ENCODE measurements around a stretch of chr12.

- RRBS = no CpG with 5 or more reads among the region's 9 CpGs
These were observed 39.6 kb upstream of the SFSWAP start for GRCh38 chr12:131671292-131671720.

DNA sequence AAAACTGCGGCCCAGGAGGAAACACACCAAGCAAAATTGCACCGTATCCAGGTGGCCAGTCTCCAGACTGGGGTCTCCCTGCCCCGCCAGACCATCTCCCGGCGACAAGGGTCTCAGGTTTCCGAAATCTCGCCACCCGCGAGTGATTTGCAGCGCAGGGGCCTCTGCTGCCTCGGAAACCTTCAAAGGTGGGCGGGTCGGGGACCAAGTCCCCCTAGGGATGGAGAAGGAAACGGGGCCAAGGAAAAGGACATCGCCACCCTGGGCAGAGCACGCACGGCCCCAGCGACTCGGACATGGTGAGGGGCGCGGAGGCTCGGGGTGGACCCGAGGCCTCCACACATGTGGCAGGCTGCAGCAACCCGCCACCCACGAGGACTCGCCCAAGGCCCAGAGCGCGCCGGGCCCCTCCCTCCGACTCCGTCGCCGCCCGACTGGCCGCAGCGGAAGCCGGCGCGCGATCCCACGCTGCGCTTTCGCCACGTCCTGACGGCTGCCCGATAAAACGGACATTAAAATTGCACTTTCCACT, 418 bp upstream of the SFSWAP start:
- RRBS = 1% methylated on average over 9 of the region's 47 CpGs

DNA sequence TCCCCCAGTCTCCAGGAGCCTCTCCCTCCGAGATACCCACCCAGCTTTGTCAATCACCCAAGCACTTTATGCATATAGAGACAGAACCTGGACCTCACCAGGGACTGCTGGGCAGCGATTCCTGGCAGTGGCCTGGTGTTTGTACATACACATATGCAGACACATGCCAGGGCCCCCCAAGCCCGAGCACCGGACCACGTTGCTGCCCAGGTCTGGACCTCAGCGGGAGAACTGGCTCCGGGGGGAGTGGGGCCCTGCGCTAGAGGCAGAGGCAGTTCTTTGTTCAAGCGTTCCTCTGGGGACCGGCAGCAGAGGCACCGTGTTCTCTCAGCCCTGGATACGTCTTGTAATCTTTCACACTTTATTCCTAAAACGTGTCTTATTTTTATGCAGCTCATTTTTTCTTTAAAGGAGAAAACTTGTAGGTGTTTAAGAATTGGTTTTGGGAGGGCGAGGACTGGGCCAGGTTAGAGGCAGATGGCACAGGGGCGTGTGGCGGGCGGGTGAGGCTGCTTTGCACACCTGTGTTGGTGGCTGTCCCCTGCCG, 7.2 kb upstream of the PUS1 start:
- RRBS = 86% methylated on average over 7 of the region's 18 CpGs

- RRBS = no CpG with 5 or more reads among the region's 29 CpGs
These were observed 67.5 kb downstream of the EP400 start for GRCh38 chr12:132017017-132017838.

DNA sequence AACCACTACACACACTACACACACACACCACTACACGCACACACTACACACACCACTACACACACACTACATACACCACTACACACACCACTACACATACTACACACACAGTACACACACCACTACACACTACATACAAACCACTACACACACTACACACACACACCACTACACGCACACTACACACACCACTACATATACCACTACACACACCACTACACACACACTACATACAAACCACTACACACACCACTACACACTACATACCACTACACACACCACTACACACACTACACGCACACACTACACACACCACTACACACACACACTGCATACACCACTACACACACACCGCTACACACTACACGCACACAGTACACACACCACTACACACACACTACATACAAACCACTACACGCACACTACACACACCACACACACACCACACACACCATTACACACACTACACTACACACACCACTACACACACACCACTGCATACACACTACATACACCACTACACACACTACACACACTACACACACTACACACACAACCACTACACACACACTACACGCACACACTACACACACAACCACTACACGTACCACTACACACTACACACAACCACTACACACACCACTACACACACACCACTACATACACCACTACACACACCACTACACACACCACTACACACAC, 11.8 kb downstream of the NOC4L start:
- RRBS = no CpG with 5 or more reads among the region's 8 CpGs

- RRBS = no CpG with 5 or more reads among the region's 5 CpGs
These were observed 67.5 kb upstream of the FBRSL1 start for GRCh38 chr12:132422426-132422800.

- RRBS = no CpG with 5 or more reads among the region's 19 CpGs
These were observed 44.1 kb upstream of the FBRSL1 start for GRCh38 chr12:132445914-132446190.

DNA sequence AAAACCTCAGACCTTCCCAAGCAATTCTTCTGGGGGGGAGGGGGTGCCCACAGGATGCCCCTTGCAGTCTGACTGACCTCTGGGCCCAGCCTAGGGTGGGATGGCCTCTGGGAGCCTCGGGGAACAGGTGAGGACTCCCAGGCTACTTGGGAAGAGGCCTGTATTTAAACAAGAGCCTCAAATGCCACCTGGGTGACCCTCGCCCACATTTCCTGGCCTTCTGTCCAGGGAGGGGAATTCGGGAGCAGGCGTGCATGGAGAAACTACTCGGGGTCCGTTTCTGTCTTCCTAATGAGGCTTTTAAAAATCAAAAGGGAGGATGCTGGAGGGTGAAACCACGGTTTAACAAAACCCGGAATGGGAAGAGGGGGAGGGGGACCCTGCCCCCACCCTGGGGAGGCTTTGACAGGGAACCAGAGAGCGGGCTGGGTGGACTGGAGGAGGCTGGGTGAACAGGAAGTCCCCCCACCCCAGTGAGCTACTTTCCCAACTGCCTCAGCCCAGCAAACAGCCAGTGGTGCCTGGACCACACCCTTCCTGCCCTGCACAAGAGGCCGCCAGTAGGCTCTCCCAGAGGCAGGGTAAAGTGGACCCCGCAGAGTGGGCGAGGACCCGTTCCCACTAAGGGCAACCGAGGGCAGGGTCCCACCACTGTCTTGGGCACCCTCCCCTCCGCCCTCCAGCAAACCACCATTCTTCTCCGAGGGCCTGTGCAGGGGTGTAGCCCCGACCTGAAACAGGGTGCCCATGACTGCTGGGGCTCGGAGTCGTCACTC, 1.5 kb upstream of the FBRSL1 start:
- RRBS = no CpG with 5 or more reads among the region's 19 CpGs

DNA sequence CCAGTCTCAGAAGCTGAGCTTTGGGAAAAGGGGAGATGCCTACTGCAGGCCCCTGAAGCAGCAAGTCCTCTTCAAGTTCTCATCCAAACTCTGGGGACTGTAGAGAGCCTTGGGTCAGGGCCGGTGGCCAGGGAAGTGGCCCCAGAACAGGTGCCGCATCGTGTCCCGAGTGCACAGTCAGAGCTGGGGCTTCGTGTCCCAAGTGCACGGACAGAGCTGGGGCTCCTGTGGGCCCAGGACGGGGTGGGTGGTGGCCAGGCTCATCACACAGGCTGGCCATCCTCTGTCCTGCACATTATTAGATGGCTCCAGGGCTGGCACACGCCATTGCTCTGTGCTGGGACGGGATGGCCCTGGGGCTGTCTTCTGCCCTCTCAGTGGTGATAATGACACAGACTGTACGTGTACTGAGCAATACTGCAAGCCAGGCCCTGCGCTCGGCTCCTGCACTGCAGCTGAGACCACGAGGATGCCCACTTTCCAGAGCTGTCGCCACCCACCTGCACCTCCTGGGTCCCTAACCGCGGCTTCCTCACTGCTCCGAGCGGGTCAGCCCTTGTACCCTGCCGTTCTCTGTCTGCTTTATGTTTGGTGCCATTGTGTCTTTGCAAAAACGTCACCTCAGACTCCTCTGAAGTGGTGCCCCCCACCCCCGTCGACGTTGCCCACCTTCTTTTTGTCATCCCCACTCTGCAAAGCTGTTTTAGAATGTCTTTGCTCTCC, 1.9 kb downstream of the FBRSL1 start:
- RRBS = no CpG with 5 or more reads among the region's 23 CpGs

- RRBS = no CpG with 5 or more reads among the region's 13 CpGs
These were observed 3.9 kb downstream of the FBRSL1 start for GRCh38 chr12:132493718-132494319.

- RRBS = 19% methylated on average over 1 of the region's 20 CpGs
These were observed 12.4 kb downstream of the FBRSL1 start for GRCh38 chr12:132502301-132502862.

GRCh38 chr12:132516799-132517982, 27.2 kb downstream of the FBRSL1 start:
- RRBS = 64% methylated on average over 3 of the region's 31 CpGs

DNA sequence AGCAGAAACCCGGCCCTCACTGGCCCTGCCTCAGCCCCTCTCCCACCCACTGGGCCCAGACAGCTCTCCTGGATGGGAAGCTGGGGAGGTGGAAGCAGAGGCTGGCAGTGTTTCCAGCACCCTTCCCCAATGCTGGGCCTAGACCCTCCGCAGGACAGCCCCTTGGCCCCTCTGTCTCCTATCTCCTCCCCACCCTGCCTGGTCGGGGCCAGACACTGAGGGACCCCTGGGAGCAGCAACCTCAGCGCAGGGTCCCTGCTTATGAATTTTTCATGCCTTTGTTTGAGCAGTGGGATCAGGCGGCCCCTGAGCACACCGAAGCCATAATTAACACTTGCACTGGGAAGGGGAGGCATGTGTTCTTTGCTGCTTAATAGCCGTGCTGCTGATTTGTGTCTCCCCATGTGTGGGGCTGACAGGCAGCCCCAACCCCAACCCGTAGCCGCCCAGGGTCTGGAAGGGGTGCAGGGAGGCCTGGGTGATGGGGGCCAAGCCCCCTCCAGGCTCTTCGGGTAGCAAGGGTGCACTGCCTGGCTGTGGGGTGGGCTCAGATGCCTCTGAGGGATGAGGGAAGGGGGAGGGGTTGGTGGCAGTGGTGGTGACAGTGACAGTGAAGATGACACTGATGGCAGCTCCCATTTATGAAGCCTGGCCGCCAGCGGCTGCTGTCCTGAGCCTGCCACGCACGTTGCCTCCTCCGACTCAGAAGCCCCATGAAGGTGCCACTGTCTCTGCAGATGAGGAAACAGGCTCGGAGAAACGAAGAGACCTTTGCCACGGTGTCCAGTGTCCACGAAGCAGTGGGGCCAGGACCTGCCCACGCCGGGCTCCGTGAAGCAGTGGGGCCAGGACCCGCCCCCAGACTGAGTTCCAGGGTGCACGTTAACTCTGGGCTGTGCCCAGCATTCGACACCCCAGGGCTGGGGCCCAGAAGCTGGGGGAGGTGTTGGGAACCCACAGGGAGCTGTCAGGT, 52.9 kb downstream of the FBRSL1 start:
- RRBS = no CpG with 5 or more reads among the region's 25 CpGs

DNA sequence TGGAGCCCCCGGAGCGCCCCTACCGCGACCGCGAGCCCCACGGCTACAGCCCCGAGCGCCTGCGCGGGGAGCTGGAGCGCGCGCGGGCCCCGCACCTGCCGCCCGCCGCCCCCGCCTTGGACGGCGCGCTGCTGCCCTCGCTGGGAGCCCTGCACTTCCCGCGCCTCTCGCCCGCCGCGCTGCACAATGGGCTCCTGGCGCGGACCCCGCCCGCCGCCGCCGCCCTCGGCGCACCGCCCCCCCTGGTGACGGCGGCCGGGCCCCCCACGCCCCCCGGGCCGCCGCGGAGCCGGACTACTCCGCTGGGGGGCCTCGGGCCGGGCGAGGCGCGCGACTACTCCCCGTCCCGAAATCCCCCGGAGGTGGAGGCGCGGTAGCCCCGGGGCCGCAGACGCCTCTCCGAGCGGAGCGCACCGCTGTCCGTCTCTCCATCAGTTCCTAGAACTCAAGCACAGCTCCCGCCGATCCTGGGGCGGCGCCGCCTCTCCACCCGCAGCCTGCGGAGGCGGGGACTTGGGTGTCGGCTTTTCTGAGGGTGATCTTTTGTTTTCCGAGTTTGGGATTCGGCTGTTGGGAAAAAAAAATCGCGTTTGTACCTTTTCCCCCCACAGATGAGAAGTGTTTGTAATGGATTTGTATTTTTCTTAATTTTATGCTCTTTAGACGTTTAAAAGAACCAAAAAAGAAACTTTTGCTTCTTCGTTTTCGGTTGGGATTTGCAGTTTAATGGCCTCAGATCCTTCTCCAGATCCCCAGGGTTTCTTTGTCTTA, 26.8 kb downstream of the LRCOL1 start:
- RRBS = 60% methylated on average over 8 of the region's 85 CpGs

DNA sequence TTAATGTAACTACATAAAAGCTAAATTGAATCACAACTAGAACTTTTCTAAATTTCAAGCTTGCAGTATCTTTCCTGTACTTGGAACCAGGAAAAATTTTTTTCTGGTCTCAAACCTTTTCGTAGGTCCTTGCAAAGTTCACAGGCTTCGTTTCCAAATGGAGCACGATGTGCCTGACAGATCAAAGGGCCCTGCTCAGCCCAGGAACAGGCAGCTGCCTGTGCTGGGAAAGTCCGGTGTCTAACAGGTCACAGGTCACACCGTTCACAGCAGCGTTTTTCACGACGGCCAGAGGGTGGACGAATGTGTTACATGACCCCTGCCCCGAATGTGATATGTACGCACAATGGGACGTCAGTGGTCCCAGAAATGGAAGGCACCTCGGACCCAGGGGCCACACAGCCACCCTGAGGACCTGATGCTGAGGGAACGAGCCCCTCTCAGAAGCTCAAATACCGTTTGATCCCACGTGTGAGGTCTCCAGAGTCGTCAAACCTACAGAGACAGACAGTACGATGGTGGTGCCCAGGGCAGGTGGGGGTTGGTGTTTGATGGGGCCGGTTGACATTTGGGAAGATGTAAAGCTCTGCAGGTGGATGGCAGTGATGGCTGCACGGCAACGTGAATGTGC, 1.5 kb downstream of the LRCOL1 start:
- RRBS = no CpG with 5 or more reads among the region's 21 CpGs

DNA sequence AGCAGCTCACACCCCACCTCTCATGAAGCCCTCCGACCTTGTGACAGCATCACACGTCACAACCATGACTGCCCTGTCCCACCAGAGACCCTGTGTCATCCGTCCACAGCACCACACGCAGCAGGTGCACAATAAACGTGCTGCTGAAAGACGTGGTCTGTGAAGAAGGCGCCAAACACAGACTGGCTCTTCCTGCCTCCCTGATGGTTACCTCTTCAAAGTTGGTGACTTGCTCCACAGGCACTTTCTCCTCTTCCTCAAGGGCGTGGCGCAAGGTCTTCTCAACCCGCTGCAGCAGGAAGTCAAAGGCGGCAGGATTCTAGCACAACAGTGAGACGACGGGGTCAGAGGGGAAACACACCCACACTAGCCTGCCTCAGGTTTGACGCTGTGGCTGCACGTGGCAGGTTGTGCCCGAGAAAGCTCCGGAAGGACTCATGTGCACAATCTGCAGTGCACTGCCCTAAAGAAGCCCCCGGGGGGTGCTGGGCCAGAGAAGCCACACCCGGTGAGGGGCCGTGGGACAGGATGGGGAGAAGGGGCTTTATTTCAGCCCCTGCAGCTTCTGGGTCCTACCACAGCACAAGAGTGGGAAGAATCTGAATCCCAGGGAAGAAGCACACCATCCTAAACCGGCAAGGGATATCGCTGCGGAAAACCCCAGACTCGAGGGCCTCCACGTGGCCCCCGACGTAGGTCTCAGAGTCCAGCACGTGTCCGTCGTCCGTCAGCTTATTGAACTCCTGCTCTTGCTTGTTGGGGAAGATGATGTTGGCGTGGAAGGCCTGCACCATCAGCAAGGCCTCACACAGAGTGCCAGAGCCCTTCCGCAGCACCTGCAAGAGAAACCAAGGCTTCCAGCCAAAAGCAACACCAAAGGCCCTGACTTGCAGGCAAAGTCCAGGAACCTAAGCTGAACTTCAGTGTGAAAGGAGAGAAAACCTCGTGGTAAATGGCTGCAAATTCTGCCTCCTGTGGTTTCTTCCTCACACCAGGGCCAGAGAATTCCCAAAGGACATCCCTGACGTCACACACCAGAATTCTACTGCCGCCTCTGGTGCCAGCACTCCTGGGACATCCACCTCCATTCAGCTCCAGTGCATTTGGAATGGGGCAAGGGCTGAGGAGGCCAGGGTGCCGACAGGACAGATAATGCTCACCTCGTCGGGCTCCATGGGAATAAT, 14.7 kb downstream of the POLE start:
- RRBS = 75% methylated on average over 1 of the region's 39 CpGs

GRCh38 chr12:132720580-132721487, 10.2 kb downstream of the PGAM5 start:
- RRBS = 73% methylated on average over 3 of the region's 28 CpGs

DNA sequence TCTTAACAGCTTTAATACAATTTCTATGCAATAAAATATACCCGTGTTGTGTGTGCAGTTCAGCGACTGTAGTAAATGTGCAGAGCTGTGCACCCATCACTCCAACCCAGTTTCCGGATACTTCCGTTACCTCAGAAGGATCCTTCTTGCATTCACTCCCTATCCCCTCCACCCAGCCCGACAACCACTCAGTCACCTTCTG, 4.0 kb upstream of the GOLGA3 start:
- RRBS = no CpG with 5 or more reads among the region's 5 CpGs